Caco-2 (cell line): ENCODE measurements around a stretch of chr7.

DNA sequence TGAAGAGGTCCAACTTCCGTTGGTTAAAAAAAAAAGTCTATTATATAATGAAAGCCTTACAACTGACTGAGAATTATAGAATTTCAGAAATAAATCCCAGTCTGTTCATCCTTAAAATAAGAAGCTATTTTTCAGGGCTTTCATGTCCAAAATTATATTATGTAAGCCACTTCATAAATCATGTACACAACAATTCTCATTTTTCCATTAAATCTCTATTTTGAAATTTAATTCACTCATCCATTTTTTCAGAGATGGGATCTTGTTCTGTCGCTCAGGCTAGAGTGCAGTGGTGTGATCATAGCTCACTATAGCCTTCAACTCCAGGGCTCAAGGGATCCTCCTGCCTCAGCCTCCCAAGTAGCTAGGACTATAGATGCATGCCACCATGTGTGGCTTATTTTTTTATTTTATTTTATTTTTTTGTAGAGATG, 203.7 kb upstream of the KLF14 start:
- PRO-cap = no peak
- RRBS = no CpG with 5 or more reads among the region's 2 CpGs

GRCh38 chr7:130956541-130957194, 222.7 kb upstream of the KLF14 start:
- PRO-cap = no peak
- RRBS = no CpG with 5 or more reads among the region's 6 CpGs

DNA sequence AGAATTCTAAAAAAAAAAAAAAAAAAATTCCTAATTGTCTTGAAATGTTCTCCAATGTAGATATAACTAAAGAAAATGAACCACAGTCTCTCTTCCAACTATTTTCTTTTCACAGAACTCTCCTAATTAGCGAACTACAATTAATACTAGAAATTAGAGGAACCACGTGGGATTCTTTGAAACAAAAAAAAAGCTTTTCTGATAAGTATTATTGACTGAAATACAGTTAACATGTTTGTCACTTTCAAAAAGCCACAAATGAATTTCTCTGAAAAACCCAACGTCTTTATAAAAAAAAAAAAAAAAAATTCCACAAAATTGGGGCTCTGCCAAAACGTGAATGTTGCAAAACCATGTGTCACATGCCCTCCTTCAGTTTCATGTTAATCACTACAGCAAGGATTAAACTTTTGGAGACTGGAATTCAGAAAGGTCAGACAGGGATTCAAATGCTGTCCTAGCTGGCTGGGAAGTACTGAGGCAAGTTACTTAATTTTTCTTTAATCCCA, 277.9 kb upstream of the KLF14 start:
- PRO-cap = no peak
- RRBS = no CpG with 5 or more reads among the region's 4 CpGs

GRCh38 chr7:131028287-131028673, 294.3 kb upstream of the KLF14 start:
- PRO-cap = no peak
- RRBS = no CpG with 5 or more reads among the region's 2 CpGs

GRCh38 chr7:131033429-131033894, 294.2 kb upstream of the MKLN1 start:
- PRO-cap = no peak
- RRBS = no CpG with 5 or more reads among the region's 6 CpGs

DNA sequence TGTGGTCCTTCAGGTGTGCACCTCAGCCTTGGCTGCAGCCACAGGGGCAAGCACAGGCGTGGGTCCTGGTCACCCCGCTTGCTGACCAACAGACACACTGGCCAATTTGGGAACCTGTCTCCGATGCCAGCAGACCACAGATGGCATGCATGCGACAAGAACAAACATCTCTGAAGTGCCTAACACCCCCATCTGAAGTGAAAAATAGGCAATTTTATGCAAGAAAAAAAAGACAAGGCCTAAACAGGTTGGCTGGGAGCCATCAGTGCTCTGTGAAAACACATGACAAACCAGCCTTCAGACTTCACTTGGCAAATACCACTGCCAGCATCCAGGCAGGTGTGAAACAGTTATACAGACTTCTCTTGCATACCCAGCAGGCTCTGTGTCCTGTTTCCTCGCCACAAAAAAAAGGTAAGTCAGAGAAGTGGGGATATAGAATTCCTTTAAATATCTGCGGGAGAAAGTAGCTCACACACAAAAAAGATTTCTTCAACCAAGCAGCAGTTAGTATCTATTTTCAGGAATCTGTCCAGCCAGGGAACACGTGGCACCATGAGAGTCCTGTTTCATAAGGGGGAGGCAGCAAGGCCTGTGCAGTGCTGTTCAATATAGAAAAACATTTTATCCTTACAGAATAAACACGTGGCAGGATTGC, 293.4 kb upstream of the MKLN1 start:
- PRO-cap = no peak
- RRBS = no CpG with 5 or more reads among the region's 8 CpGs

DNA sequence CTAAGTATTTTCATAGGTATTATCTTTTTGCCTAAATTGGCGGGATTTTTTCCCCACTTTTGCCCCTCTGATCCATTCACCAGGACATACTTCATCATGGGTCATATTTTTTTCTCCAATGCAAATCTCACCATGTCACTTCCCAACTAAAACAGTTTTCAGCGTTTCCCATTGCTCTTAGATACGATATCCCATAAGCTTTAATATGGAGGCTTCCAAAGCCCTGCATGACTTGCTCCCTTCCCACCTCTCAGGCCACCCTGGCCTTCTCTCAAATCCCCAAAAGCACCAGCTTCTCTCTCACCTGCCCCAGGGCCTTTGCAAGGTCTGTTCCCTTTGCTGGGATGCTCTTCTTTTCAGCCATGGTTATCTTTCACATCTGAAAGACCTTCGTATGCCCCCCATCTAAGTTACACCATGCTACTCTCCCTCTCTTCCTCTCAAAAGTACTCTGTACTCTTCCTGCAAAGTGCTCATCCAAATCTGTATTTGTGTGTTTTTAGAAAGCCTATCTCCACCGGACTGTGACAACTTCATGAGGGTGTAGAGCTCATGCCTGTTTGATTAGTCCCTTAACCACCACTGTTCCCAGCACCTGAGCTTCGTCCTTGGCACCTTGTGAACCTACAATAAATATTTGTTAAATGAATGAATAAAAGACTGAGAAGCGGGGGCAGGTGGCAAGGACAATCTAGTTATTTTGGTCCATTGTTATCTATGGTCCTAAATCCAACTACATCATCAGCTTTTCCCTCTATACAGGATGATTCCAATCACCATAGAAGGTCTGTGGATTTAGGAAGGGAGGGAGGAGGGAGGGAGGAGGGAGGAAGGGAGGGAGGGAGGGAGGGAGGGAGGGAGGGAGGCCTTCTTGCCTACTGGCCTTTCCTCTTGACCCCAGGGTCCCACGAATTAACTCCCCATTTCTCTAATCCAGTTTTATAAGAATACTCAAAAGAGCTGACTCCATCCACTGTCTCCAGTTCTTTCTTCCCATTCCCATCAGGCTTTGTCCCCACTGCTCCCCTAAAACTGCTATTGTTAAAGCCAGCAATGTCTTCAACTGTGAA, 273.6 kb upstream of the MKLN1 start:
- PRO-cap = no peak
- RRBS = no CpG with 5 or more reads among the region's 8 CpGs

GRCh38 chr7:131055401-131056400, 272.0 kb upstream of the MKLN1 start:
- PRO-cap = no peak
- RRBS = no CpG with 5 or more reads among the region's 7 CpGs

DNA sequence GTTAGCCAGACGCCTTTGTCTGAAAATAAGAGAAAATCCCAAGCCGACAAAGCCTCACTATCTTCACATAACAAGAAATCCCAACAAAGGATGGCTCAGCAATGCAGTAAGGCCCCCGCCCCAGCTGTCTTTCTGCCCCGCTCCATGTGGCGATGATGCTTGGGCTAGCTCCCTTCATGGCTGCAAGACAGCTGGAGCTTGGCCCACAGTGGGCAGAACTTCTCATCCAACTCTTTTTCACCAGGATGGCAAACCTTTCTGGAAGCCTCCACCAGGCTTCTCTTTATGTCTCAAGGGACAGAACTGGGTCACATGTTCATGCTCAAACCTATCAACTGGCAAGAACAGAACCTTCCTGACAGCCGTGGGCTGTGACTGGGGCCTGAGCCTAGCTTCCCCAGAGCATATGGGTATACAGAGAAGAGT, 260.5 kb upstream of the MKLN1 start:
- PRO-cap = no peak
- RRBS = no CpG with 5 or more reads among the region's 6 CpGs

DNA sequence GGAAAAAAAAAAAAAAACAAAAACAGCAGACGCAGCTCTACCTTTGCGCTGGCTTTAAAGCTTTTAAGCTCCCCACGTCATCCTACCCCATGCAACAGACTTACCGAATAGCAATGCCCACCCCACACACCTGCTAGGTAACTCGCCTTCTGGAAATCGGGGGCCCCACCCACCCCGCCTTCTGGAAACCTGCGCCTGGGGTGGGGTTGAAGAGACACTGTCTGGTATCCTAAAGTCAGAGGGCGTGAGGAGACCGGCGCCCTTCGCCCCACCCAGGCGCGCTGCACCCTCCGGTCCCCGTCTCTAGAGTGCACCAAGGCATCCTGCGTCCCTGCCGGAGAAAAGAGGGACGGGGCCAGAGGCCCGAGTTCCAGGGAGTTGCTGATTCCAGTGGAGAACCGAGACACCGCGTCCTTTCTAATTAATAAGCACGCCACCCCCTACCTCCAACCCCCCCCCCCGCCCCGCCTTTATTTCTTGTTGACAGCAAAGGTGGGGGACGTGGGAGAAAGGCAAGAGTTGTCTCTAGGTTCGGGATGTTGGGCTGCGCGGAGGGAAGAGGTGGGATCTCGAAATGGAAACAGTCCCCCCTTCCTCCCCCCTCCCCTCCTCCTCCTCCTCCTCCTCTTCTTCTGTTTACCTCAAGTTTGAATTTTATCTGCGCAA, 220.9 kb upstream of the MKLN1 start:
- PRO-cap = no peak
- RRBS = 3% methylated on average over 9 of the region's 32 CpGs

DNA sequence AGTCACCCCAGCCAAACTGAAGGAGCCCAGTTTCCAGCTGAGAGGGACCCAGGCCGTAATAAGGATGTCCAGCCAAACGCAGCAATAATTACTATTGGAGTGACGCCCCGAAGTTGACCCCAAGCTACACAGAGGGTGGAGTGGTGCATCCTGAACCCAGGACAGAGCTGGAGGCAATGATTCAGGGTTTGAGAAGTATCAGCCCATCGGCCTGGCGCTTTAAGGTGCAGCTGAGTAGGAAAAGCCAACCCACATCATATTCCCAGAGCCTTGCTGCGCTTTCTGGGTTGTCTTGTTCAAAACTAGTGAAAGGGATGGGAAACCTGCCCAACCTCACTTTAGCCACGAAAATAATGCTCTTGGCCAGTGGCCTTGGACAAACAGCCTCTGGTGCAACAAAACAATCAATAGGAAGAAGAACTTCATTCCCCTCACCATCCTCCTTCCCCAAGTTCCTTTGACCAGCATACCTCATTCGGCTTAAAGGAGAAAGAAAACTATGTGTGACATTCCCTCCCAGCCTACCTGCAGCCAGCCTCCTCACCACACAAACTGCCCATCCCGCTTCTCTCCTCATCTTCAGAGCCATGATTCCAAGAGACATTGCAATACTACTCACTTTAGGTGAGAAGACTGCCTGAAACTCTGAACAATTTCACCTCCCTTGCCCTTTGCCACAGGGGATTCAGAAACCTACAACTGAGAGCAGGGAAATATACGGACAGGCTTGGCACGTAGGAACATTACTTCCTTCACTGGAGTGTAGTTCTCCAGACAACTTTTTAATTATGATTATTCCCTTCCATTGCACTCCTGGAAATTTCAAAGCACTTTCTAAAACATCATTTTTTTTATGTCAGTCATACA, 217.2 kb upstream of the MKLN1 start:
- PRO-cap = no peak
- RRBS = no CpG with 5 or more reads among the region's 12 CpGs

- PRO-cap = no peak
- RRBS = no CpG with 5 or more reads among the region's 7 CpGs
Observed at GRCh38 chr7:131186704-131187230, 140.9 kb upstream of the MKLN1 start.

DNA sequence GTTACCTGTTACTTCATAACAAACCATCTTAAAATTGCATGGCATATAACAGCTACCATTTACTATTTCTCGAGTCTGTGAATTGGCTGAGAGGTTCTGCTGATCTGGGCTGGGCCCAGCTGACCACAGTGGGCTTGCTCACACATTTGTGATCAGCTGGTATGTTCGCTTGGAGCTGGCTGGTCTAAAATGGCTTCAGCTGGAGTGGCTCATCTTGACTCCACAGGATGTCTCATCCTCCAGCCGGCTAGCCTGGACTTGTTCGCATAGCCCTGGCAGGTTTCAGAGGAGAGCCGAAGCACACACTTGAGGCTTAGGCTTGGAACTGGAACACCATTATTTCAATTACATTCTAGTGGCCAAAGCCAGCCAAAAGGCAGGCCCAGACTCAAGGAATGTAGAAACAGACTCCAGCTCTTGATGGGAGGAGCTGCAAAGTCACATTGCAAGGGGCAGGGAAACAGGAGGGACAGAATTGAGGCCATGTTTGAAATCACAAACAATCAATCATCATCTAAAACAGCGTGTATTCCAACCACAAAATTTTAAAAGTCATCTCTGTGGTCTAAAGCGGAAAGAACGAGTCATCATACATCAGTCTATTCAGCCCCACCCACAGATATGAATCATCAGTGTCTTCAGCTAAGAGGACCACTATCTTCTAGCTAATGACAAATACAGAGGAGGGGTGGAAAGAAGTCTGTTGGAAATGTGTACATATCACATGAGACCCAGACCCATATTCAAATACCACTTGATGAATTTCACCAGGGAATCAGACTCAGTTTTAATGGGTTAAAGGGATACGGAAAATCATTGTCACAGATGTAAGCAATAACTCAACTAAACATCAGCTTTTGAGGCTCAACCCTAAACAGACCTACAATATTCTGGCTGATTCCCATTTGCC, 139.1 kb upstream of the MKLN1 start:
- PRO-cap = no peak
- RRBS = no CpG with 5 or more reads among the region's 9 CpGs

GRCh38 chr7:131298537-131298974, 29.1 kb upstream of the MKLN1 start:
- PRO-cap = no peak
- RRBS = no CpG with 5 or more reads among the region's 6 CpGs

- PRO-cap = no peak
- RRBS = no CpG with 5 or more reads among the region's 3 CpGs
Observed at GRCh38 chr7:131346804-131347641, 19.3 kb downstream of the MKLN1 start.

GRCh38 chr7:131511999-131512672, 44.3 kb downstream of the PODXL start:
- PRO-cap = no peak
- RRBS = no CpG with 5 or more reads among the region's 12 CpGs

- PRO-cap = no peak
- RRBS = no CpG with 5 or more reads among the region's 2 CpGs
Observed at GRCh38 chr7:131524108-131524537, 32.3 kb downstream of the PODXL start.

DNA sequence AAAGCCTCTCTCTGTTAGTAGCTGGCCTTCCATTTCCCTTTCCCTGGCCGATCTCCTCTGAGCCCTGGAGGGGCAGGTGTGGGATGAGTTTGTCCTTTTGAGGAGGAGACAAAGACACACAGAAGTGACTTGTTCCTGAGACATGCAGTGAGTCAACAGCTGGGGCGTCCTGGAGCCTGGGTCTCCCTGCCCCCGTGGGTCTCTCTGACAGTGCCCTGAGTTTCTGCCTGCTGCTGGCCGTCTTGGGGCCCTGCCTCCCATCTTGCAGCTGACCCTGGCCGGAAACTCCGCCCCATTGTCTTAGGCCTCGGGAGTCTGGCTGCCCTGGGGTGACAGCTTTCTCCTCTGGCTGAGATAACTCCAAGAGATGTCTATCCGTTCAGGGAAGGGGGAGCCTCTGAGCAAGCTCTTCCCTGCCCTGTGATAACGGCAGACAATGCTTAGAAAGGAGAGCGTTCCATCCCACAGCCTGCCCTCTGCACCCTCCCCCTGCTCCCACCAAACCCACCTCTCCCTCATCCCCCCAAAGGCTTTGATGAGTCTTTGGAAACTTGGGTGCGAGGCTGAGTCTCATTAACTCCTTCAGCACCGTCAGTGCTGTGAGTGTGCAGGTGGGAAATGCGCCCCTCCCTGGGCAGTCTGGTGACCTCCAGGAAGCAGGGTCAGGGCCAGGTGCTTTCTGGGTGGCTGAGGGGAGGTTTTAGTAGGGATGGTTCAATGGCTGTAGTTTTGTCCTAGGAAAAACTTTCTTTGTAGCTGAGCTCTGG, 69.5 kb upstream of the PODXL start:
- PRO-cap = bidirectional peak, plus-strand start at position 207 of the sequence, minus-strand start at position 59 of the sequence; bidirectional peak, plus-strand start at position 363 of the sequence, minus-strand start at position 399 of the sequence
- RRBS = no CpG with 5 or more reads among the region's 13 CpGs

- PRO-cap = no peak
- RRBS = no CpG with 5 or more reads among the region's 11 CpGs
Observed at GRCh38 chr7:131629380-131629947, 73.0 kb upstream of the PODXL start.

DNA sequence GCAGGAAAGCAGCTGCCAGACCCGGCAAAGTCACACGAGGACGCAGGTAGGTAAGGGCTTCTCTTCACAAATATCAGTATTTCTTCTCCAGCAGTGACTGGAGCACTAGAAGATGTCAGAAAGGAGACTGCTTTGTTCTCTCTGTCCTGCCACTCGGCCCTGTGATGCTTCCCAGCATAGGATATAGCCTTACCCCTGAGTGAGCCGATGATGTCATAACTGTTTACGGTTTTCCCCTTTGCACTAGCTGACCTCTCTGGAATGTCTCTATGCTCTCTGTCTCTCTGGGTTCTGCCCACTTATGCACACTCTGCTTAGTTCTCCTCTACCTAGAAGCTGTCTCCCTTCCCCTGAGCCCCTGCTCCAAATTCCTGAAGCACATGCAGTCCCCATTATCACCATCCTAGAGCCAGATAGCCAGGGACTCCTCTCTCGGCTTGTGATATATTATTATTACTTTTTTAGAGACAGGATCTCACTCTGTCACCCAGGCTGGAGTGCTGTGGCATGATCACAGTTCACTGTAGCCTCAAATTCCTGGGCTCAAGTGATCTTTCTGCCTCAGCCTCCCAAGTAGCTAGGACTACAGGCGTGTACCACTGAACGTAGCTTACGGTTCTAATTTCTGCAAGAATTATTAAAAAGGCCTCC, 167.6 kb upstream of the PODXL start:
- PRO-cap = no peak
- RRBS = no CpG with 5 or more reads among the region's 10 CpGs